ENCODE results near the genes RBM25 and DNAL1.

DNA sequence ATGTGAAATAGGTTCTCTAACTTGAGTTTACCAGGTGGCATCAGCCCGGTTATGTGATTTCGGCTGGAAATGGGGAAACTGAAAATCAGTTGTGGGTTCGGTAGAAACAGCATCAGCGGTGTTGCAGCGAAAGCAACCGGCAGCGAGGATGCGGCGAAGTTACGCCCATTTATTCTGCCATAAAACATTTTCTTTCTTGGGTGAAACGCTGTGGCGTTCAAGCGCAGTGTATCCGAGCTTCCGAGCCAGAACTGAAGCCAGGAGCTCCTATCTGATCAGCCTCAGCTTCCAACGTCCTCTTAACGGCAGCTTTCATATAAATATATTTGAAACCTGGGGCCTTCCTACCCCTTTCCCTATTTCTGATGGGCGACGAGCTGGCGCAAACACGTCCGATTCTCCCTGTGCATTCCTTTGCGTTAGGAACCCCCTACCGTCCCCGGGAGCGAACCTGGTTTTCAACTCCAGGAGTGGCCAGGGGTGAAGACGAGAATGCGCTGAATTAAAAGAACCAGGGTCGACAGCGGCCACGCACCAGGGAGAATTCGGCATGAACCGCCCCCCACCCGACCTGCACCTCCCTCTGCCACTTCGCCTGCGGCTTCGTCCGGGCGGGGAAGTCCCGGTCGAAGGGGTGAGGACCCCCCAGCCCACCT lies 1.6 kb downstream of the DPF3 start:
- RRBS = 9% methylated on average over 5 of the region's 41 CpGs

GRCh38 chr14:72894444-72895268 lies 755 bp upstream of the DPF3 start:
- RRBS = no CpG with 5 or more reads among the region's 30 CpGs

GRCh38 chr14:72959930-72960129 lies 33.6 kb downstream of the DCAF4 start:
- RRBS = 97% methylated on average over 2 of the region's 3 CpGs

DNA sequence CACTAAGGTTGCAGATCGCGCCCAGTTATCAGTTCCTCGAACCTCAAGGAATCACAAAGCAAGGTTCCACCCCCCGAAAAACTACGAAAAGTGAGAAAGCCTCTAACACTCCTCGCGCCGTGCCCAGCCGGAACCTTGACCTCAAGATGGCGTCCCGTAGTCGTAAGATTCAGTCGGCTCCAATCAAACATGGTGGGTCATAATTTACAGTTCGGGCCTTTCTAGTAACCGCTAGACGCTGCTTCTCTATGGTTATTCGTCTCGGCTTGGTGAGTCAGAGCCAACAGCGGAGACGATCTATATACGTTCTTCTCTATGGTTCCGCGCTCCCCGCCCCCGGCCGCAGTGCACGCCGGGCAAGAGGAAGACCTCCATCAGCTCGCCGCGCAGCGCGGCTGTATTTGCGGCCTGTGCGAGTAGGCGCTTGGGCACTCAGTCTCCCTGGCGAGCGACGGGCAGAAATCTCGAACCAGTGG lies at the start of gene RBM25:
Gene RBM25, plus strand, starts transcription at position 366 of the 476 bp plus-strand sequence.
- RRBS = no CpG with 5 or more reads among the region's 40 CpGs

GRCh38 chr14:73083427-73083606 lies 25.0 kb downstream of the RBM25 start:
- RRBS = no CpG with 5 or more reads among the region's 1 CpG

DNA sequence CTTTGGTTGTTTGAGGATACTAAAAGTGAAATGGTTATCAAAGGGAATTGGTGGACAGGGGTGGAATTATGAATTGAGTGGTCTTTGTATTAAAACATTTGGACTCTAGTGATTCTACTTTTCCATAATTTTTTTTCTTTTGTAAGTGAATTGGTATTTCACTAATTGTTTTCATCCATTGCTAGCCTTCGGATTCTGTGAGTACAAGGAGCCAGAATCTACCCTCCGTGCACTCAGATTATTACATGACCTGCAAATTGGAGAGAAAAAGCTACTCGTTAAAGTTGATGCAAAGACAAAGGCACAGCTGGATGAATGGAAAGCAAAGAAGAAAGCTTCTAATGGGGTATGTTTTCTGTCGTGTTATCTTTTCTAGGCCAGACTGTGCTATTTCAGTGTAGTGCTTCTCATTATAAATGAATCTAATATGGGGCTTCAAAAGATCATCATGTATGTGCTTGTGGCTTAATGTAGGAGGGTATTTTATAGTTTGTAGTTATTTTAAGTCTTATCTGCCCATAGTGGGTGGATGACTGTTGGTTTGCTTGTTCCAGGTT lies 29.6 kb downstream of the RBM25 start:
- RRBS = no CpG with 5 or more reads among the region's 4 CpGs

GRCh38 chr14:73099579-73100020 lies 36.7 kb upstream of the PSEN1 start:
- RRBS = no CpG with 5 or more reads among the region's 2 CpGs

- RRBS = no CpG with 5 or more reads among the region's 8 CpGs
Measured at GRCh38 chr14:73458734-73459030, 336 bp upstream of the NUMB start.

DNA sequence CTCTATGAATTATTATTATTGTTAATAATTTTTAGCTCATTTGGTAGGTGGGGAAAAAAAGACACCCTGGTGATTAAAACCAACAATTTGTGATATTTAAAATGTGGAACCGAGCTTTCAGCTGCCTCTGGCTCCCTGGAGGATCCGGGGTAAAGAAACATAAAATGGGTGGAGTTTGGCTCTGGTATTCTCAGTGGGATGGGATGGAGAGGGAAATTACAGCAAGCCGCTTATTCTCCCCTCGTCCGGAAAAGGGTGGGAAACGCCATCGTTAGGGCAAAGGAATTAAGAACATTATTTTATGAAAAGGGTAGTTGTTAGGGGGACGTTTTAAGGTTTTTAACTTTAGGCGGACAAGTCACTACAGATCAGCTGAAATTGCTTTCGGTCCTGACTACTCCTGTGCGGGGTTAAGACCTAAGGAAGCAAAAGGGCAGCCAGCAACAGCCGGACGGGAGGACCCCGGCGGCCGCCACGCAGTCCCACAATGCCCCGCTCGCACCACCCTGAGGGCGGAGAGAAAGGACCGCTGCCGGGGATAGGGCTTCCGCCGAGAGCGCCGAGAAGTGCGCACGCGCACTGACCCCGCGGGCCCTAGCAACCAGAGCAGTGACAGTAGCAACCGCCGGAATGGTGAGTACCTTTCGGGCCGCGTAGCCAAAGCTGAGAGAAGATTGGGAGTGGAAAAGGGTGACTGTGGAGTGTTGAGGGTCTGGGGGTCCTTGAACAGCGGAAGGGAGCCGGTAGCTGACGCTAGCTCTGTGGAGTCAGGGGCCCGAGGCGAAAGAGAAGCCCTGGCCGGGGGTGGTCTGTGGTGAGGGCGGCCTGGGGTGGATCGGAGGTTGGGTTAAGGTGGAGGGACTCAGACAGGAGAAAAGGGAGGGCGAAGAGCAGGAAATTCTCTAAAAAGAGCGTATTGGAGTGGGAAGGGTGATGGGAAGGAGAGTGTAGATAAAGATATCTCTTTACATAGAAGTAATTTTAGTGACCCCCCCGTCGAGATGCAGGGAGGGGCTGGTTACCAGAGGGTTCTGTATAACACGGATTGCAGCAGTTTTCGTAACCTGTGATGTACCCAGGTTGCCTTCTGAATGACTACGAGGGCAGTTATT lies at the start of gene DNAL1:
Gene DNAL1, plus strand, starts transcription at position 577 of the 1,112 bp plus-strand sequence.
- RRBS = 5% methylated on average over 27 of the region's 51 CpGs

- RRBS = no CpG with 5 or more reads among the region's 5 CpGs
Measured at GRCh38 chr14:74133670-74134717, 49.2 kb downstream of the LIN52 start.

GRCh38 chr14:74298901-74299681 lies 3.6 kb downstream of the ABCD4 start:
- RRBS = no CpG with 5 or more reads among the region's 14 CpGs

- RRBS = no CpG with 5 or more reads among the region's 25 CpGs
Measured at GRCh38 chr14:74491748-74492686, 1.1 kb downstream of the NPC2 start.

DNA sequence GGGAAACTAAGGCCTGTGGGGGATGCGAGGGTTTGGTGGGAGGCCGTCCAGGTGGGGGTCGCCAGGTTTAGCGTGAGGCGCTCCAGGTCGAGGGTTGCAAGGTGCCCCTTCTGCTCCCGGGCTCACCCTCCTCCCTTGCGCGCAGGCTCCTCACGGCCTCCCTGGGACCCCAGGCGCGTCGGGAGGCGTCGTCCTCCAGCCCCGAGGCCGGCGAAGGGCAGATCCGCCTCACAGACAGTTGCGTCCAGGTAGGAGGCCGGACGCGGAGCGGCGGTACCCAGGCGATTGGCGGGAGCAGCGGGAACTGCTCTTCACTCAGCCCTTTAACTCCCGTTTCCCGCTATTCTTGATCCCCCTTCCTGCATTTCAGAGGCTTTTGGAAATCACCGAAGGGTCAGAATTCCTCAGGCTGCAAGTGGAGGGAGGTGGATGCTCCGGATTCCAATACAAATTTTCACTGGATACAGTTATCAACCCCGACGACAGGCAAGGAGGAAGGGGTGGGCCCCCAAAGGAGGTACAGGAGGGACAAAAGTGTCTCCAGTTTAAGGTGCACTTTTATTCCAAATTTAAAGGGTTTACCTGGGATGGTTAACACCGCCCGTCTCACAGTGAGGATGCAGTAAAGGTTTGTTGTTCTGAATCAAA lies 464 bp downstream of the ISCA2 start:
- RRBS = 3% methylated on average over 10 of the region's 36 CpGs

DNA sequence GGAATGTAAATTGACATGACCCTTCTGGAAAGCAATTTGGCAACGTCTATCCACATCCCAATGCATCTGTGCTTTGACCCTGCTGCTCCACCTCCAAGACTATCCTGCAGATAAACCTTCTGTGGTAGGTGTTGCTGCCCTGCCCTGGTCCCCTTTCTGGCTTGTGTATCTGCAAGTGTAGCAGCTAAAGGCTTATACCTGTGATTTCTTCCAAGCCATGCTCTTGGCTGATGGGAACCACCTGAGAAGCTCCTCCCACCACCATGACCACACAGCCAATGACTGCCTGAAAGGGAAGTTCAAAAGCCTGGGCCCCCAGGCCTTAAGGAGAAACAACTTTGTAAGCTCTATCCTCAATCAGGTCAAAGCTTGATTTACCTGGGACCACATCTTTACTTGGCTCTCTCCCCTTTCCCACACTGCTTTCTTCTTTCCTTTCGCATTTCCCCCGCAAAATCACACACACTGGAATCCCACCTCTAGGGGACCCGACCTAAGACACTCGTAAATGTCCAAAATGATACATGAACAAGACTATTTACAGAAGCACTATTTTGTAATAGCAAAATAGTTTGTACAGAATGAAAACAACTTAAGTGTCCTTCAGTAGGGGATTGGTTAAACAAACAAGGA lies 49.1 kb downstream of the LTBP2 start:
- RRBS = no CpG with 5 or more reads among the region's 5 CpGs

DNA sequence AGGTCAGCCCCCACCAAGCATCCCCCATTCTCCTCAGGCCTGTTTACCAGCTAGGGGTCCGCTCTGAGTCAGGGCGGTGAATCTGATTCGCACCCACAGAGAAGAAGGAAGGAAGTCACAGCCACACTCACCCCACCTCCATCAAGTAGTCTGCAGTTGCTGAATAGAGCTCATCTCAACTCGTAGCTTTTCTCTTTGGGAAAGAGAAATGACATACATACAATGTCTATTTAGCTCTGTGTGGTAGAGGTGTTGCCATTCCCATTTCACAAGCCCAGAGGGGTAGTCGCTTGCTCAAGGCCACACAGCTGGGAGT lies 6.4 kb upstream of the LTBP2 start:
- RRBS = no CpG with 5 or more reads among the region's 5 CpGs

GRCh38 chr14:74888593-74889357 lies 7.1 kb downstream of the DLST start:
- RRBS = no CpG with 5 or more reads among the region's 7 CpGs

DNA sequence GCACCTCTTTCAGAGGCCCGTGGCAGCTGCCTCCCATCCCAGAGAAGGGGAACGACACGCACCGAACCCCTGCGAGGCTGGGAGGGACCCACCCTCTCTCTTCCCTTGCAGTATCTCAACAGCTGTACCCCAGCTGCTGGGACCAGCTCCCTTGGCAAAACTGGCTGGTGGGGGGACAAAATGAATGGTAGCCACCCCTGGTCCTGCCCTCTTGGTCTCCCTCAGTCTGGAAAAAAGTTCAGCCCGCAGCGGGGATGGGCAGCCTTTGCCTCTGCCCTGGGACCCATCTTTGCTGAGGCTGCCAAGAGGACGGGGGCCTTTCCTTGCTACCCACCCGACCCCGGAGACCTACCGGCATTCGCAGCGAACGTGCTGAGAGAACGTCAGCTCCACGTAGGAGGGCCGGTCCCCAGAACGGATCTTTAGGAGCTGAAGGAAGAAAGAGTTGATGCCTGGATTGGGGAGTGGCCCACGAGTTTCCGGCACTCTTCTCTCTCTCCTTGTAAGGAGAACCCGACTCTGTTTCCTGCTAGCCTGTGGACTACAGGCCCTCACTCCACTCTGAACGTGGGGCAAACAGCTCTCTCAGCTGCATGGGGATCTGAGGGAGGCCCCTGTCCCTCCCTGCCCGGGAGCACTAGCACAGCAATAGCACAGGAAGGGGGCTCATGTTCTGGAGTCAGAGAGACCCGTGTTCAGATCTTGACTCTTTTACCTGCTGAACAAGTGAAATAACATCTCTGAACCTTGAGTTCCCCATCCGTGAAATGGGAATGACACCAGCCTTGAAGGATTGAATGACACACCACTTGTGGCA lies 7.0 kb downstream of the PGF start:
- RRBS = 83% methylated on average over 10 of the region's 25 CpGs

GRCh38 chr14:74964991-74965709 lies 9.8 kb upstream of the PGF start:
- RRBS = no CpG with 5 or more reads among the region's 5 CpGs

- RRBS = no CpG with 5 or more reads among the region's 16 CpGs
Measured at GRCh38 chr14:74973093-74973702, 17.8 kb upstream of the PGF start.